ENCODE measurements around a stretch of chr2.

DNA sequence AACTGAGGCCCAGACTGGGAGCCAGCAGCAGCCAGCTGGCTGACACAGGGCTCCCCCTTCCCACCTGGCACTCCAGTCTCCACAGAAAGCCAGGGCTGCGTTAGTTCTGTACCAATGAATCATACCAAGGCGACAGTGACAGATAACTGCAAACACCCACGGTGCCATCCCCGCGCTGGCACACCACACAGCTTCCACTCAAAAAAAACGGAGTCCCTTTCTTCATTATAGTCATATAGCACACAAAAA, 1.4 kb downstream of the PER2 start:
- PRO-cap: no peak

DNA sequence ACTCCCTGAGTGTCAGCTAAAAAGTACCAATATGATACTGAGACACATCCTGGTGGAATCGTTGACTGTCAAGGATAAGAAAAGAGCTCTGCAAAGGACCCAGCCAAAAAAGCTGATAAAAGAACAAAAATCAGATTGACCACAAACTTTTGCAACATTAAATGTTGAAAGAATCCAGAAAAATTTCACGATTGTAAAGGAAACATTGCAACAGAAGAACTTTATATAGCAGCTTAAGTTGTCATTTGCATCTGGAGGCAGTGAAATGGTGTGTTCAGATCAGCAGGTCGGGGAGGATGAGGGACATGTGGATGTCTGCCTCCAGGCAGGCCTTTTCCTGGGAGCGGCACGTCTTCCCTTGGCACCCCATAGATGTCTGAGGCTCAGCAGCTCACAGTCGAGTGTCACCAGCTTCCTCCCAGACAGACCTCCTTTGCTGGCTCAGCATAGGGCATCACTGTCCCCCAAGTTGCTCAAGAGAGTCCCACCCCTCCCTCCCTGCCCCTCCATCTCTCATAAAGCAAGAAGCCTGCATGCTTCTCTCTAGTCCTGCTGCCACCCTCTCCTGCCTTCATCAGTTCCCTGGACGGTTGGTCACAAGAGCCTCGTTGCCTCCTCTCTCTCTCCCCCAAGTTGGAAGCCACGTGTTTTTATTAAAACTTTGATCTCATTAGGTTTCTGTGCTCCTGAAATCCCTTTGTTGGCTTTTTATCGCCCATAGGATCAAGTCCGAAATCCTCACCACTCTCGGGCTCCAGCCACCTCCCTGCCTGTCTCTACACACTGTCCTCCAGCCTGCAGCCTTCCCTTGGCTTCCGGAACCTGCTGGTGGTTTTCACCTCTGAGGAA, 44.2 kb upstream of the ASB1 start:
- PRO-cap: no peak

DNA sequence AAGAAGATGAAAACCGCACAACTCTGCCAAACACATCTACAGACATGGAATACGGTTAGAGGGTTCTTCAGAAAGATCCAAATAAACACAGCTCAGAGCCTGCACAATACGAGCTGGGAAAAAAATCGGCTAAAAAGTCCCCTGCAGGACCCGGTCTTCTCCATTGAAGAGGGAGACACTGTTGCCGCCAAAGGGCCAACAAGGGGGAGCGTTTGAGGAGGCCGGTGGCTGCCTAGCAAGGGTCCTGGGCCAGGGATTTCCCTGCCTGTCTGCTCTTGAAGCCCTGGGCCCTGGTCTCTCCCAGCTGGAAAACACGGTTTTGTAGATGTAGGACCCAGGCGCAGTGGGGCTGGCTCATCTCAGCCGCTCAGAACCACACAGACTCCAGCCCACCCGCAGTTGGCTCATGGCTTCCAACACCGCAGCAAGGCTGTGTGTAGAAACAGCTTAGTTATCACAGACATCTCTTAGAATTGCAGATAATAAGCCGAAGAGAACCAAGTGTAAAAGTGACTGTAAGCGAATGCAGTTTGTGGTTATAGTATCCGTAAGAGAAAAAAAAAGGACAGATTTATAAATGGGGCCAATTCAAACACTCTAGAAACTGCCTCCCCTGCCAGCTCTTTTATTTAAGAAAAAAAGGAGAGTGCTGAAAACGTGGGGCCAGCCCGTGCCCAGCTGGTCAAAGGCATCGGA, 57.0 kb upstream of the TWIST2 start:
- PRO-cap: no peak

GRCh38 chr2:238852024-238852779, 4.3 kb downstream of the TWIST2 start:
- PRO-cap: no peak

DNA sequence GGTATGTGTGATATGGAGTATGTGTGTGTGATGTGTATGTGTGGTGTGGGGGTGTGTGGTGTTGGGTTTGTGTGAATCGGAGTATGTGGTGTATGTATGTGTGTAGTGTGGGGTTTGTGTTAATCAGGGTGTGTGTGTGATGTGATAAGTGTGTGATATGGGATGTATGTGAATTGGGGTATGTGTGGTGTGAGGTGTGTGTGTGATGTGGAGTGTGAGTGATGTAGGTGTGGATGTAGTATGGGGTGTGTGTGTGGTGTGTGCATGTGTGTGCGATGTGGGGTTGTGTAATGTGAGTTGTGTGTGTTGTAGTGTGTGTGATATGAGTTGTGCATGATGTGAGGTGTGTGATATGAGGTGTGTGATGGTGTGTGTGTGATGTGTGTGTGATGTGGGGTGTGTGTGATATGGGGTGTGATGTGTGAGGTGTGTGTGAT, 54.4 kb downstream of the TWIST2 start:
- PRO-cap: no peak

DNA sequence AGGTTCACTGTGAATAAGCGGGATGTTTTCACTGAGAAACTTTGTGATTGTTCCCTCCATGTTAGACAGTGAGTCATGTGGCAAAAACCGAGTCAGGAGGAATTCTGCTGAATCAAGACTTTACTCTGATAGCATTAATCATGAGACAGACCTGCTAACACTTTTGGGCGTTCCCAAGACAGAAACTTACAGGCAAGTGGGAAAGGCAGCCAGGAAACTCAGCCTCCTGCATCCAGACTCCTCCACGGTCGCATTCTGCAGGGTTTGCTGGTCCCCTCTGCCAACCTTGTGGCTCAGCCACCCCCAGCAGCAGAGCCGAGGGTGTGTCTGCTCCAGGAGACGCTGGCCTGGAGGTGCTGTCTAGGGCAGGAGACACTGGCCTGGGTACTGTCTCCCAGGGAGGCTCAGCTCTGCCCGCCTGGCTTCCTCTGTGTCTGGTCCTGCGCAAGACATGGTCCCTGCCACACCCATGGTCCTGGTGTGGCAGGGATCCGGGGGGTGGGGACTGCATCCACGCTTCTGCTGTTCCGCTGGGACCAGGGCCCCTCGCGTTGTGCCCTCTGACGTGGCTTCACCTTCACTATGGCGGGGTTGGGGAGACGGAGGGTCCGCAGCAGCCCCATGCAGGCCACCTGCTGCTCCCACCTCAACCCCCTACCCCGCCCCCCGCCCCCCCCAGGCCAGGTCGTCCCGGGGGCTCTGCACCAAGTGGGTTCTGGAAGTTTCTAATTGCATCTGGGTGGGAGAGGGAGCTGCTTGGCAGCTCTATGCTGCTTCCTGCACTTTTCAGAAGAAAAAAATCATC, 177.5 kb downstream of the TWIST2 start:
- PRO-cap: unidirectional peak, plus-strand start at position 221 of the sequence

GRCh38 chr2:239059655-239060230, 211.9 kb downstream of the TWIST2 start:
- PRO-cap: no peak

- PRO-cap: no peak
Observed at GRCh38 chr2:239075662-239076504, 228.0 kb downstream of the TWIST2 start.

GRCh38 chr2:239092807-239093211, 244.9 kb downstream of the TWIST2 start:
- PRO-cap: no peak

DNA sequence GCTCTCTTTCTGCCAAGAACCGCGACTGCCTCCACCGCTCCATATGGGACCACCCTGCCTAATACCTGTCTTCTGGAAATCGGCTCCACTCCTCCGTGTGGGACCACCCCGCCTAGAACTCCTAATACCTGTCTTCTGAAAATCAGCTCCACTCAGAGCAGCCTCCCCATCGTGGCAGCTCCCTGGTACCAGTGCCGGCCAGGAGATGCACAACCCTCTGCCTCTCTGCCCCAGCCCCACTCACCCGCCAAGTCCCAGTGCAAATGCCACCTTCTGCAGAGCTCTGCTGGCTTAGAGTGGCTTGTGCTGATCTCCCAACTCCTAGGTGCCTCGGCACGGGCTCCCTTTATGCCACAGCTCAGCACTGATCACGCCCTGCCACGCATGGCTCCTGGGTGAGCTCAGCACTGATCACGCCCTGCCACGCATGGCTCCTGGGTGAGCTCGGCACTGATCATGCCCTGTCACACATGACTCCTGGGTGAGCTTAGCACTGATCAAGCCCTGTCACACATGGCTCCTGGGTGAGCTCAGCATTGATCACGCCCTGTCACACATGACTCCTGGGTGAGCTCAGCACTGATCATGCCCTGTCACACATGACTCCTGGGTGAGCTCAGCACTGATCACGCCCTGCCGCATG, 258.5 kb downstream of the HDAC4 start:
- PRO-cap: no peak

DNA sequence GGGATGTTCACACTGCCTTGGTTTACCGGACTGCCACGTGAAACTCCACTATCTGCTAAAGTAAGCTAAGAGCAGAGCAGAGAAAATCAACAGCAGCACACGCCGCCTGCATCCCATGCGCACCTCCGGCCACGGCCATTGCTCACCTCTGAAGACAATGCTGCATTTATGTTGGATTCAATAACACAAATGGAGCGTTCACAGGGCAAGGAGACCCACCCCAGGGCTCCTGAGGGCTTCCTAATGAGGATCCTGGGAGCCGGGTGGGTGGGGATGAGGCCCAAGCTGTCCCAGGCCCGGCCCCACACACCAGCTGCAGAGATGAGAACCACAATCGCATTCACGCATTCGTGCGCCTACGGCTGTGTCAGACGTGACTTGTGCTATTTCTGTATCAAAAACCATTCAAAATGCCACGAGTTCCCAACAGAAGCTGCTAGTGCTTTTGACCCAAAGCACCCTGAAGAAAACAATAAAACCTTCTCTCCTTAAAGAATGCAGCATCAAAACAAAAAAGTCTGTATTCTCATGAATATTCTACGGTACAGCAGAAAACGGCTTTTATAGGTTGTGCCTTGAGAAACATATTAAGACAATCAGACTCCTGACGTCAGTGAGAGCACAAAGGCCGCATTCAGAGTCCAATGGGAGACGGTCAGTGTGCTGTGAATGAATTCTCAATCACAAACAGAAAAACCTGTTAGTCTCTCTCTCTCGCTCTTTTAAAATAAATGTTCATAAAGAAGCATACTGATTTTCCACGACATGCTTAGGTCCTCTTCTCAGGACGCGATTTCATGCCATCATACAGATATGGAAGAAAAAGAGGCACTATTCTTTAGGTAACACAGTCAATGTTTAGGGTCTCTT, 205.4 kb downstream of the HDAC4 start:
- PRO-cap: no peak

DNA sequence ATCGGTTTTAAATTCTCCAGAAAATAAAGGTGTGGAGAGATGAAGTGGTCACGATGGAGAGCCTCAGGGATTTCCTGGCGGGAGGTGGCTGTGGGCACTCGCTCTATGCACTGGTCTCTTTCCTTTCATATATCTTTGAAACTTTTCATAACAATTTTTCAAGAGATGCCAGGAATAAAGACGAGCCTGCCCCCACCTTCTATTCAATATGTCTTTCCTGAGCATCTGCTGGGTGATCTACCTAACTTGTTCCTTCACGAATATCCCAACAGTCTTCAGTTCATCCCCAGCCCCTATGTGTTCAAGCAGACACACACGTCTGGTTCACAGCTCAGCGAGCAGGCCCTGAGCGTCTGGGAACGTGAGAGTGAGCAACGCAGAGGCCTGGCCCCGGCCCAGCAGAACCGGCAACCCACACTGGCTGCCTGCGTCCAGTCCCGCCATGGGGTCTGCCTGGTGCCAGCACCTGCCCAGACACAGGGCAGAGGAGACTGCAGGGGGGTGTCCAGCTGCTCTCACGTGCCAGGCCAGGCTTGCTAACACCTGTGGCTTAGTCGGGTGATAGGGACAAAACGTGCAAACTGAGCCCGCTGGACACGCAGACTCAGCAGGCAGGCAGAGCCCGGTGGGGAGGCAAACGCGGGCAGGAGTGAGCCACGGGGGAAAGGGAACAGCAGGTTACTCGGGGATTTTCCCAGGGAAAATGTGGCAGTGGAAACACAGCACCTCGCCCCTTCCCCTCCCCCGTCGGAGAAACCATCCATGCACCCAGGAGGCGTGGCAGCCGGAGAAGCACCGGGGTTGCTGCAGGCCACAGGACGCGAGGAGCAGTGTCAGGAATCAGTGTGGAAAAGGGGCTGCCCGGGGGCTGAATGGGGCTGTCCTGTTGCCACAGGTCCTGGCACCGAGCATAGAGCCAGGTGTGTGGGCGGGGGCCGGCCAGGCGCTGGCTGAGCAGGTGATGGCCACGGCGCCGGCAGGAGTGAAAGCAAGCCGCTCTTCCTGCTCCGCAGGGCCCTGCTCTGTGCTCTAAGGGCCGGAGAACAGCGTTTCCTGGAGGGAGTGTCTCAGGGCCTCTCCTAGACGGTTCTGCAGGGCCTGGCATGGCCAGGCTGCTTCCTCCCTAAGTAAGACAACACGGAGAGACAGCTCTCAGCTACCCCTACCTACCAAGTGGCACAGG, 154.8 kb downstream of the HDAC4 start:
- PRO-cap: no peak

DNA sequence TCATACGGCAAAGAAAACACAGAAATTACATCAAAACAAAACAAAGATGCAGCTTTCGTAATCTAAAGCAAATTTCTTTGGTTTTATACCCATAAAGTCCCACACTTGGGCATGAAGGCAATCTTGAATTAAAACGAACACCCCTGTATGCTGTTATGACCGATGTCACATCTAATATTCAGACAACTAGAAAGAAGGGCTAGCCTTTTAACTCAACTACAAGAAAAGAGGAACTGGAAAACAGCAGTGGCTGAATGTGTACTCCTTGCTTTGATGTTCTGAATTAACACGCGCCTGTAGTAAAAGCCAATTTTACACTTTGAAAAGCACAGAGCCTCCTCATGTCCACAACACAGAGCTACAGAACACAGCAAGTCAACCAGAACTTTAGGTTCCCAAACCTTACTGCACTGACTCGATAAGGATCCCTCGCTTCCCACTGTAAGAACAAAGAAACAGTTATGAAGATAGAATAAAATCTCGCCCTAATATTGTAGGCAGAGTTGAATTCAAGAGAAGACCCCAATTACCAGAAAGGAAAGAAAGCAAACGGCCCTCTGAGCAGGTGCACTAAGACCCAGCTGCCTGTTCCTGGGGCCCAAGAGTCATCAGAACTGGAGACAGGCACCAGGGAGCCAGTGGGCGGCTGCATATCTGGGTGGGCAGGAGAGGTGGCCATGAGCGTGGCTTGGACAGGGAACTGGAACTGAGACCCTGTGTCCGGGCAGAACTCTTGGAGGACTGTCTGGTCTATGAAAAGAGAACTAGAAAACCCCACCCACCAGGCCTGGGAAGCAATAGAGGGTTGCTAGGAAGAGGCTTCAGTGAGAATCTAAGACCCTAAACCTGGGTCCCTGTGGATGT, 147.4 kb downstream of the HDAC4 start:
- PRO-cap: no peak

- PRO-cap: no peak
Observed at GRCh38 chr2:239269238-239269805, 131.5 kb downstream of the HDAC4 start.

GRCh38 chr2:239297448-239298163, 103.2 kb downstream of the HDAC4 start:
- PRO-cap: no peak

DNA sequence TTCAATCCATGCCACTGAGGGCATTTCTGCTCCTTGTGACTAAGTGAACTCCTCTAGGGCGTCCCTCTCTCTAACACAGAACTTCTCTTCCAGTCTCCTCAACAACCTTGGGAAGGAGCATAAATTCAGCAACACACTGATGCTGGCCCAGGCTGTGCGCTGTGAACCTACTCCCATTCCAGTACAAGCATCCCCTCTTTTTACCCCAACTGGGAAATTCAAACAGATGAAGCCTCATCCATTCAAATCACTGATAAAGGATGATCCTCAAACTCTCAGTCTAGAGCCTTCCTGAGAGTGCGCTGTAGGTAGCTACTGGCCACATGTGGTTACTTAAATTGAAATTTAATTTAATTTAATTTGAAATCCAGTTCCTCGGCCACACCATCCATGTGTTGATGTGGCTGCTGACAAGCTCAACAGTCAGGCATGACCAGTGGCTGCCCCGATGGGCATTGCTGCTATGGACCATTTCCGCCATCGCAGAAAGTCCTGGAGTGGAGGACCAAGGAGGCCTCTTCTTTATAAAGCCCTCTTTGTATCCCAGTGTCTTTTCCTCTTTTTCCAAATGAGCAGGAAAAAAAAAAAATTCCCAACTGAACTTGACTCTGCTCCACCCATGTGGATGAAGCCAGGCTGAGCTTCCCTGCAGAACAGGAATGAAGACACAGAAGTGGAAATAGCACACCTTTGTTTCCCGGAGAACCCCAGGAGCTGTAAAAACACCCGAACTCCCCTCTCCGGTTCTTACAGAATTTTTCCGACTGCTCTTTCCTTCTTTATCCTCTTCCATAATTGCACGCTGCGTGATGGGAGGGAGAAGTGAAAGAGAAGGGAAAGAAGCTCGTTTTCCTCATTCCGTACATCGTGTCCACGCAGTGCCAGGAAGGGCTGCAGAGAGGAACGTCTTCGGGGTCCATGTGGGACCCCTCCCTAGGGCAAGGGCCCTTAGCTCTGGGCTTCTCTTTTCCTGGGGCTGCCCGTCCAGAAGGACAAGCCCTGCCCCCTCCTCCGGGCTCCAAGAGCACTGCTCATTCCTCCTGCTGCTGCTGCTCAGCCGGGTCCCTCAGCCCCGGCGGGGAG, 100.5 kb downstream of the HDAC4 start:
- PRO-cap: no peak

DNA sequence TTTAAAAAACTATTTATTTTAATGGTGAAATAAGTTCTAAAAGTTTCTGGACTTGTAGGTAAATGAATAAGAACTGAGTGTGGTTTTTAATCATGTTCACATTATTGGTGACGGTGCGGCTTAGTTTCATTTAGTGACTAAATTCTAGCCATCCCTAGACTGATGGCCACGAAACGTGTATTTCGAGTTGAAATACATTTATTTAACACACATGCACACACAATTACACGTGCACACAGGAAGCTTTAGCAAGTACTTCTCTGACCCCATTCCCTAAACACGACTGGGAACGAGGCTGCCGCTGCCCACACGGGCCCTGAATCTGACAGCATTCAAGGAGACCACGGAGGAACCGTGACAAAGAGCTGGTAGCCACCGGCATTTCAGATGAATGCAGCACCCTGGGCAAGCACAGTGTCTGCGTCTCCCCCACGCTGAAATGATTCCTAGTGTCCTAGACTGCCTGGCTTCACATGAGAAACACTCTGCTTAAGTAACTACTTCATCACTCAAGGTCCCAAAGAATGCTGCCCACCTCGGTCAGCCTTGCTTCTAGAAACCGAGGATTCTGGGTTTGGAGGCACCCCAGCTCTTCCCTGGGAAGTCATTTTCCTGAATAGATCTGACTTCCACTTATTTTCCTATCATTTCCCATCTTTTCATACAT, 95.1 kb downstream of the HDAC4 start:
- PRO-cap: no peak

GRCh38 chr2:239326564-239327356, 74.1 kb downstream of the HDAC4 start:
- PRO-cap: no peak

DNA sequence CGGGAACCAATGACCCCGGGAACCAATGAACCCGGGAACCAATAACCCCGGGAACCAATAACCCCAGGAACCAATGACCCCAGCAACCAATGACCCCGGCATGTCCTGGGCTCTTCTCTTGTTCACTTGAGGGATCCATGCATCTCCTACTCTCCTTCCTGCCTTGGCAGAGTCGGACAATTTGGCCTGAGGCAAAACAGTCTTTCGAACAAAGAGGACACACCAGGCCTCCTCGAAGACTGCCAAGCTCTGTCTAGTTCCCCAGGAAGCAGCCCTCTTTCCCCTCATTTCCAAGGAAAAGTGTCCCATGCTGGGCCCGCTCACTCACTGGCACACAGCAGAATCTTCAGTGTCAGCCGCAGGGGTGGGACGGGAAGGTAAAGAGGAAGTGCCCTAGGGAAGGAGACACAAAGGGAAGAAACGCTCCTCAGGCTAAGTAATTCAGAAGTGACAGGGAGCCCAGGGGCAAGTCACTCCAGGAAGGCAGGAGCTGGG, 22.1 kb downstream of the HDAC4 start:
- PRO-cap: no peak

DNA sequence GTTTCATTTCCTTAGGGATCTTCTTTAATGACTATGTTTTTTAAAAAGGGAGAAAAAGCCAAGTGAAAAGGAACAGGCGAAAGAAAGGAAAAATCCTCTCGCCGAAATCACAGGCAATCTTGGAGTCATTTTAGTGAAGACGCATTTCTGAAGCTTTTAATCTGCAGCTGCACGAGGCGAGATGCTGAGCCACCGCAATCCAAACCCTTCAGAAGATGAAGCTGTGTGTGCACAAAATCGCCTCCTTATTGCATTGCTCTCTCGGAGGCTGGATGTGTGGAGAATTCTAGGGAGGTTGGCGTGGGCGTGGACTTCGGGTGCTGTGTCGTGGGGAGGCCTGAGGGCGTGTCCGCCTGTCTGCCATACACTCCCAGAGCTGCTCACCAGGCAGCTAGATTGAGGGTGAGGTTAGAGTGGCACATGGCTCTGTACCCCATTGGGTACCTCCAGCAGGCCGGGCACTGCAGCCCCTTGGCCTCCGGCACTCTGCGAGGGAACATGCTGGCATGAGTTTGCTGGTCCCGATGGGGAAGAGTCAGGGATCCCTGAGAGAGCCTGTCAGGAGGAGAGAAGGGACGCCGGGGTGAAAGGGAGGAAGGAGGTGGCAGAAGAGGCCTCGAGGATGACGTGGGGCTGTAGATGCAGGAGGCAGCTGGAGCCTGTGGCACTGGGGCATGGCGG, 38.6 kb upstream of the HDAC4 start:
- PRO-cap: no peak

Measured in aorta (tissue), 1 donor.